Umbilical cord (tissue), 2 donors: Measurements from ENCODE around the gene SYNE2.

DNA sequence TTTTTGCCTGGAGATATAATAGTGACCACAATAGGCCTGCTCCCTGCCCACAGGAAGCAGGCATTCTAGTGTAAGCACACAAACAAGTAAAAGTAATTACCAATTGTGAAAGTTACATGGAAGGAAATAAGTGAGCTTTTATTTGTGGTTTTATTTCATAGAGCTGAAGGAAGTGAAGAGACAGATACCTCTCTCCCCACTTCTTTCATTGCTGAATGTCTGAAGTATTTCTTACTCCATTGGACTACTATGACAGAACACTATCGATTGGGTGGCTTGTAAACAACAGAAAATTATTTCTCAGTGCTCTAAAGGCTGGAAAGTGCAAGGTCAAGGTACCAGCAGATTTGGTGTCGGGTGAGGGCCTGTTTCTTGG lies 183.5 kb downstream of the PRKCH start:
- RAMPAGE, long total RNA = no peak

GRCh38 chr14:61511427-61511989 lies 183.8 kb upstream of the HIF1A start:
- RAMPAGE, long total RNA = no peak

GRCh38 chr14:61527641-61528170 lies 167.6 kb upstream of the HIF1A start:
- RAMPAGE, long total RNA = no peak

- RAMPAGE, long total RNA = no peak
Measured at GRCh38 chr14:61653601-61654016, 41.7 kb upstream of the HIF1A start.

DNA sequence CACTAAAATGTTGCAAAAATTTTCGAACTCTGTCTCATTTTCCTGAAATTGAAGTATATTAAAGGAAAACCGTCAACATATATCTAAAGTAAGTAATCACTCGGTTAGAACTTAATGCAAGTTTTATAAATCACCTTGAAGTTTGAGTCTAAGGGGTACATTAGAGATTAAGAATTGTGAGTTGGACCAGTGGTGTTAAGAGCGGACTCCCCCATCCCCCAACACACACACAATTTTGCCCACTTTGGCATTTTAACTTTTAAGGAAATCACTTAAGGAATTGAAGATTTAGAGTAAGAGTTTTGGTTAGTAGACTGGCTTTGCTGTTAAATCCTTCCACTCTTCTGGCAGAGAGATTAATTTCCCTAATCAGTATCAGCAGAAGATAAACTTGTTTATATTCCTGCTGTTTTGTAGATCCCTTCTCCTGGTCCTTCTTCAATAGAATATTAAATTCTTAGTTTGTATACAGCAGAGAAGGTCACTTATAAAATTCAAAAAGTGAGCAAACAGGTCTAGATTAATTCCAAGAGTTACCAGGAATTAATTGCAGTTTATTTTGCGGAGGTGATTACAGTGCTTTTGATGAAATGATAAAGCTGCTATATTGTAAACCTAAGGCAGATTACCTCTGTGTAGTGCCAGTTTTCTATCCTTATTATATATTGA lies 1.6 kb downstream of the HIF1A start:
- RAMPAGE, long total RNA = no peak

GRCh38 chr14:61747835-61749035 lies 14.0 kb upstream of the SNAPC1 start:
- RAMPAGE, long total RNA = no peak

- RAMPAGE, long total RNA = no peak
Measured at GRCh38 chr14:62080858-62081357, 268.4 kb downstream of the SYT16 start.

GRCh38 chr14:62183580-62184003 lies 371.1 kb downstream of the SYT16 start:
- RAMPAGE, long total RNA = no peak

DNA sequence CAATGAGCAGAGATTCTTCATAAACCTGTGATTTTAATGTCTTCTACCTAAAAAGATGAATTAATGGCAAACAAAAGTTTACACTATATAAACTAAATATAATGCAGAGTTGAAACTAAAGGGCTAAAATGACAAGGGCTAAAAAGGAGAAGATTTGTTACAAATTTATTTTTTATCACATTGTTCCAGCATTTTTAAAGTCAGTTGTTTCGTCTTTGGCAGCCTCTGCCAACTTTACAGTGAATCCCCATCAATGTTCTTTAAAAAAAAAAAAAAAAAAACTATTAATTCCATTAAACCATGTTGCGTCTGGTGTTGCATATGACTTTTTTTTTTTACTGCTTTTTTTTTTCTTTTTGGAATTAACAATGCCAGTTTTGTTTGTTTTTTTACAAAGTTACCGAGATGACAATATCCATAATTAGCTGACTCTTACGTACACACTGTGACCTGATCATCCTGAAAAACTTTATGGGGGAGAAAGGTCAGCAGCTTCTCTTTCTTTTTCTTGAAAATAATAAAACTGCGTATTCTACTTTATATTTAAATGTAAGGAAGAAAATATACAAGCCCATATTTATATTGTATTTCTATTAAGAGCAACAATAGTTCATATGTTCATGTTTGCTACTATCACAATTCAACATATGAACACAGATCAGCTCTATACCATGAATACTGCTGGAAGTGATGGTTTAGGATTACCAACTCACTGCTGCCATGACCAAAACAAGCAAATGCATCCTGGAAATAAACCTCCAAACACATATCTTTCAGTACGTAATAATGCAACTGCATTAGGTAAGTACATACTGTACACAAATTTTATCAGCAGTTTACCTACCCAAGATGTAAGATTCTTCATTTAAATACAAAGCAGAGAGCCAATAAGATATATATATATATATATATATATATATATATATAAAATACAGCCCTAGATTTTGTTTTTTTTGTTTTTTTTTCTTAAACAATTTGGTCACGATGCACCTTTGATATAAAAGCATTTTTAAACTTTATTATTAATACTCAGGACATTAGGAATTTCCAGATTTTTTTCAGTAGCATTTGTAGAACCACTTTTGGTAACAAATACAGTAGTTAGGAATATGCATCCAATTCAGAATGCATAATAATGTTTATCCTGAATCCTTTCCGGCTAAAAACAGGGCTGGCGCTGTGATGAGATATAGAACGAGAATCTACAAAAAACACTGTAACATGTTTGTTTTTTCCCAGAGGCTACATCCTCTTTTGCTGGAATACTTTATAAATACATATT lies 55.4 kb upstream of the GPHB5 start:
- RAMPAGE, long total RNA = no peak

DNA sequence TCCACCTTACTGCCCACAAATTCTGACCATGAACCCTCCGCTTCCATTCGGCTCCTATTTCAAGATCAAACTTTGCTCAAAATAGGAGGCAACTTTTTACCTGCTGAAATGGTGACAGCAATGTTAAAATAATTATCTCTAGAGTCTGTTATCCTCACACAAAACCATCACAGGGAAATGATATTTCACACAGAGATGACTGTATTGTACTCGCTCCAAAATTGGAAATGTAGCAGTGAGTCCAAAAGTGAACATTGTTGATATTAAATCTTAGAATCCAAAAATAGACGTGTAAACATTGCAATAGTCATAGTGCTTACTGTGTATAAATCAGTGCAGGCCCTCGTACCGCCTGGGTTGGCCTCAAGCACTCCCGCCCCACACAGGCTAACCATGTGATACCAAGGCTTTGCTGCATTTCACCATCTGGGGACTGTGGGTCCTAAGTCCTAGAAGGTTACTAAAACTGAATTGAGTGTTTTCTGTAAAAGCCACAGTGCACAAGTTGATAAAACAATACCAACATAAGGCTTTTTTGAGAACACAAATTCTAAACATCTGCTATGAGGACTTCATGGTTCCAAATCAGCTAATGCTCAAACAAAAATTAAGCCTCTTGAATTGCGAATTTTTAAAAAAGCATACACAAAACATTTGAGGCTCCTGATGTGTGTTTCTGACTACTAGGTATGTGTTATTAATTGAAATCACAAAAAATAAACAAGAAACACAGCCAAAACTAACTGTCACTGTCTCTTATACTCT lies 107.3 kb downstream of the PPP2R5E start:
- RAMPAGE, long total RNA = no peak

- RAMPAGE, long total RNA = no peak
Measured at GRCh38 chr14:63480683-63481193, 62.4 kb downstream of the PPP2R5E start.

- RAMPAGE, long total RNA = no peak
Measured at GRCh38 chr14:63726494-63726905, 1.4 kb downstream of the SGPP1 start.

DNA sequence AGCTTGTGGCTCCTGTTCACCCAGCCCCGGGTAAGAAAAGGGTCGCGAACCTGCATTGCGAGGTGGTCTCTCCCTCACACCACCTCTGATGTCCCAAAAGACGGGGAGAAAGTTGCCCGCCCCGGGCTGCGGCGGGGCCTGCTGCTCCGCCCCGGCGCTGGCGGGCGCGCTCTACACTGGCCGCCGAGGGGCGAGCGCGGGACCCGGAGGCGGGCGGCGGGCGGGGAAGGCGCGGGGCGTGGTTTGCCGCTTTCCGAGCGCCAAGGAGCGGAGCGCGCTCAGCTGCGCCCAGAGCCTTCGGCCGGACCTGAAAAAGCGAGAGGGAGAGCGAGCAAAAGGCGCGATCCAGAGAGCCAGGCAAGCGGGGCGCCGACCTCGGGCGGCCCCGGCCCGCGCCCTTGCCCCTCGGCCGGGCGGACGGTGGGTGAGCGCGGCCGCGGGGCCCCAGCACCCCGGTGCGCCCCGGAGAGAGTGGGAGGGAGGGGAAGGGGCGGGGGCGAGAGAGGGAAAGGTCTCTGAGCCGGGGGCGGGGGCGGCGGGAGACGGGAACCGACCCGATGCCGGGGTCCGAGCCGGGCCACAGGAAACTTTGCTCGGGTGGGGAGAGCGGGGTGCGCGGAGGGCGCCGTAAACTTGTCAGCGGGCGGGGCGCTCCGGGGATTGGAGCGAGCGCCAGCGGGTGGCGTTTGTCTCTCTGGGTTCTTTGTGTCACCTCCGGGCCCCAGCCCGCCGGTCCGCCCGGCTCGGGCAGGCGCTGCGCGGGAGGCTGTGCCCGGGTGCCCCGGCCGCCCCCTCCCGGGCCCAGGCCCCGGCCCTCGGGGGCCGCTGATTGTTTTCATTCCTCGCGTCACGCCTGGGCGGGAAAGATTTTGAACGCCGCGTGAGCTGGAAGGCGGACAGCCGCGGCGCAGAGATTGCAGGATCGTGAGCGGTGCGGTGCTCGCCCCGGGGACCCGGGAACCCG lies at the start of gene SYNE2:
TSS of gene SYNE2 (plus strand) at position 281 of the 964 bp plus-strand sequence.
- RAMPAGE, long total RNA = no peak

DNA sequence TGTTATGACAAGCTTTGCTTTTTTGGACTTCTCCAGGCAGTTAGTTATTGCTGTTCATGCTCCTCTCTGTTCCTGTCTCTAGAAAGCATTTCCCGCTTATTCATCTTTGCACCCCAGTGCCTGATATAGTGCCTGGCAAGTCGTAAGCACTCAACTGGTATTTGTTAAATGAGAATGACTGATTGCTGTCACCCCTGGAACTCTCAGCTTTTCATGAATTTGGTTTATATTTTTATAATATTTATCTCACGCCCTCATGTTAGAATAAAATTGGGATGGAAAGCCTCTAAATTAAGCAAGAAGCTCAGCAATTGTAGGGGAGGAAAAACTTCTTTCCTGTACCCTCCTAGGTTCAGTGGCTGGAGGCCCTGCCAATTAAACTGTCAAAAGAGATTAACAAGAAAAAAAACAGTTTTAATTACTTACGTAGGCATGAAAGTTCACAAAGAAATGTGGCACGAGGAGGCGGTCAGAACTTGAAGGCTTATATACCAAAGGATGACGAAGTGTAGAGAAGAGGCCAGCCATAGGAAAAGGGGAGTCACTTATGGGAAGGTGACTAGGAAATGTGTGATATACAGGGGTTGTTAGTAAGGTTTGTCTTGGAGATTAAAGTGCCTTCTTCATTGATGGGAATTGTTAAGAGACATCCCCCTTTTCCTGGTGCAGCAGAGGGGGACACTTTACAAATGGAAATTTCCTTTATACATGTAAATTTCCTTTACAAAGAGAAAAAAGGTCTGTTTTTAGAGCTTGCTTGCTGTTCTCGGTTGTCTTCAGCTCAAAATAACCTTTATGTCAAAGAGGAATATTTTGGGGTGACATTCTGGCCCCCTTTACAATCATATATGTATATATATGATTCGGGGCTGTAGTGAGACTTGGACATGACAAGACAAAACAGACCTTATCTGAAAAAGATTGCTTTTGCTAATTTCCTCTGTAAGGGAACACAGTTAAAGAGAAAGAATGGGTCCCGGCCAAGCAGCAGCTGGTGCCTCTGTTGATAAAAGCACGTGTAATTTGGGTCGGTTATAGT lies 38.3 kb downstream of the SYNE2 start:
- RAMPAGE, long total RNA = no peak

- RAMPAGE, long total RNA = no peak
Measured at GRCh38 chr14:64024740-64025551, 172.1 kb downstream of the SYNE2 start.

- RAMPAGE, long total RNA = no peak
Measured at GRCh38 chr14:64062609-64063066, 209.8 kb downstream of the SYNE2 start.

GRCh38 chr14:64112673-64113948 lies 181.1 kb downstream of the ESR2 start:
- RAMPAGE, long total RNA = no peak

DNA sequence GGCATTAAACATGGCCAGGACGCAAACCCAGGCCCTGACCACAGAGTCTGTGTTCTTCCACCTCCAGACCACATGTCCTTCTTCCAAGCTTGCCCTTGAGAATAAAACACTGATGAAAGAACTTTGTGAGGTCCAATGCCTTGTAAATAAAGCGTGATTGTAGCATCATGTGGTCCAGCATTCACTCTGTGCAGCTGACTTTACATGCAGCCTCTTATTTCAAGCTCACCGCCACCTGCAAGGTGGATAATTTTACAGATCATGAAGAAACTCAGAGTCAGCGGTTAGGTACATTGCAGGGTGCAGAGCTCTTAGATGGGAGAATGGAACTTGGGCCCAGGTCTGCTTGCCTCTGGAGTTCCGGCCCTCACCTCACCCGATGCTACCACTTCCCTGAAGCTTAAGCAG lies 93.3 kb downstream of the ESR2 start:
- RAMPAGE, long total RNA = no peak

DNA sequence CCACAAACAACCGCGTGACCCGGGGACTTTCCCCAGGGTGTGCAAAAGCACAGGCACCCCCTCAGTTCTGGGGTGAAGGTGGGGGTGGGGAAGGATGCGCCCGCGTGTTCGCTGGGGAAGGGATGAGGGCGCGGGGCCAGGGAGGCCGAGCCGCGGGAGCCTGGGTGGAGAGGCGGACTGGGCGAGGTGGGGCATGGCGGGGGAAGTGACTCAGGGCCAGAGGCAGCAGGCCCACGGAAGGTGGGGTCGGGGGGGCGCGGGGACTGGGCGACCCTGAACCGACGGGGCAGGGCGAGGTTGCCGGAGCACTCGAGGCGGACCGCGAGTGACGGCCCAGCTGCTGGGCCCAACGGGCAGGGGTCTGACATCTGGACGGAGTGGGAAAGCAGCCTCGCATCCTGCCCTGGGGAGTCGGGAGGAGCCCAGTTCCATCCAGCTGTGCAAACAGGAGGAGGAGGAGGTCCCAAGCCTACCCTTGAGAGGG lies 418 bp upstream of the ZBTB25 start:
- RAMPAGE, long total RNA = no peak

- RAMPAGE, long total RNA = no peak
Measured at GRCh38 chr14:64516370-64516798, 11.8 kb downstream of the ZBTB1 start.